AG04450 (cell line): ENCODE measurements around the genes RPL13A, PRR12 and MYH14.

DNA sequence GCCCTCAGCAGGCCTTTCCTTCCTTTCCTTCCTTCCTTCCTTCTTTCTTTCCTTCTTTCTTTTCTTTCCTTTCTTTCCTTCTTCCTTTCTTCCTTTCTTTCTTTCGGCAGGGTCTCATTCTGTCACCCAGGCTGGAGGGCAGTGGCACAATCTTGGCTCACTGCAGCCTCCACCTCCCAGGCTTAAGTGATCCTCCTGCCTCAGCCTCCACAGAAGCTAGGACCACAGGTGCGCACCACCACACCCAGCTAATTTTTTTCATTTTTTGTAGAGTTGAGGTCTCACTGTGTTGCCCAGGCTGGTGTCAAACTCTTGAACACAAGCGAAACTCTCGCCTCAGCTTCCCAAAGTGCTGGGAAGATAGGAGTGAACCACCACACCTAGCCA is 10.1 kb downstream of the CD37 start:
- CAGE, long polyA plus RNA, result no peak
- RRBS, result no CpG with 5 or more reads among the region's 4 CpGs

DNA sequence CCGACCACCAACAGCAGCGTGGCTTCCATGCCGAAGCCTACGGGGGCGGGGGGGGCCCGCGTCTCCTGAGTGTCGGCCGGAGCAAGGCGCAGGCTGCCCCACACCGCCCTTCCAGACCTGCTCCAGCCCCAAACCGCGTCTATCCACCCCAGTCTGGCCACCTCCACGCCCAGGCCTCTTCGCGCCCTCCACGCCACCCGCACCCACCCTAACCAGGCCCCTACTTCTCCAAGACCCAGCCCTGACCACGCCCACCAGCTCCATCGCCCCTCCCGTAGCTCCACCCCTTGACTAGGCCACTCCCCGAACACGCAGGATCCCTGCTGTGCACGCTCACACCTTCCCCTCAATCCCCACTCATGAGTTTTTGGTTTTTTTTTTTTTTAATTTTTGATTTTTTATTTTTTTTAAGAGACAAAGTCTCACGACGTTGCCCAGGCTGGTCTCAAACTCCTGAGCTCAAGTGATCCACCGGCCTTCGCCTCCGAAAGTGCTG is 6.3 kb downstream of the GFY start:
- CAGE, long polyA plus RNA, result no peak
- RRBS, result no CpG with 5 or more reads among the region's 29 CpGs

GRCh38 chr19:49486904-49487811 is at the start of gene RPL13A:
TSS of gene RPL13A (plus strand) at chr19:49487608.
- CAGE, long polyA plus RNA, result no peak
- RRBS, result 99% methylated on average over 2 of the region's 66 CpGs

DNA sequence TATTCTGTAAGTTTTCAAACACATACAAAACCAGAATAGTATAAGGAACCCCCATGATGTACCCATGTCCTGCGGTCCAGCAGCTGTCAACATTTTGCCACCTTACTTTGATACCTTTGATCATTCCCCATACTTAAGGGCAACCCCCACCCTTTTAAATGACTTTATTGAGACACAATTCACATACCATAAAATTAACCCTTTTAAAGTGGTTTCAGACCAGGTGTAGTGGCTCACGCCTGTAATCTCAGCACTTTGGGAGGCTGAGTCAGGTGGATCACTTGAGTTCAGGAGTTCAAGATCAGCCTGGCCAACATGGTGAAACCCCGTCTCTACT is 19.0 kb downstream of the NOSIP start:
- CAGE, long polyA plus RNA, result no peak
- RRBS, result no CpG with 5 or more reads among the region's 3 CpGs

- CAGE, long polyA plus RNA, result no peak
- RRBS, result no CpG with 5 or more reads among the region's 4 CpGs
Observed at GRCh38 chr19:49571325-49571628, 9.1 kb downstream of the NOSIP start.

GRCh38 chr19:49590954-49591362 is at the start of gene PRR12:
TSS of gene PRR12 (plus strand) at chr19:49591182.
- CAGE, long polyA plus RNA, result no peak
- RRBS, result 1% methylated on average over 9 of the region's 36 CpGs

- CAGE, long polyA plus RNA, result no peak
- RRBS, result no CpG with 5 or more reads among the region's 17 CpGs
Observed at GRCh38 chr19:49592295-49592680, 1.3 kb downstream of the PRR12 start.

GRCh38 chr19:49644468-49645141 is 2.6 kb downstream of the SCAF1 start:
- CAGE, long polyA plus RNA, result no peak
- RRBS, result no CpG with 5 or more reads among the region's 12 CpGs

GRCh38 chr19:49680461-49681142 is 3.5 kb downstream of the PRMT1 start:
- CAGE, long polyA plus RNA, result no peak
- RRBS, result no CpG with 5 or more reads among the region's 31 CpGs

- CAGE, long polyA plus RNA, result no peak
- RRBS, result no CpG with 5 or more reads among the region's 6 CpGs
Observed at GRCh38 chr19:49713466-49713954, 22.6 kb downstream of the CPT1C start.

DNA sequence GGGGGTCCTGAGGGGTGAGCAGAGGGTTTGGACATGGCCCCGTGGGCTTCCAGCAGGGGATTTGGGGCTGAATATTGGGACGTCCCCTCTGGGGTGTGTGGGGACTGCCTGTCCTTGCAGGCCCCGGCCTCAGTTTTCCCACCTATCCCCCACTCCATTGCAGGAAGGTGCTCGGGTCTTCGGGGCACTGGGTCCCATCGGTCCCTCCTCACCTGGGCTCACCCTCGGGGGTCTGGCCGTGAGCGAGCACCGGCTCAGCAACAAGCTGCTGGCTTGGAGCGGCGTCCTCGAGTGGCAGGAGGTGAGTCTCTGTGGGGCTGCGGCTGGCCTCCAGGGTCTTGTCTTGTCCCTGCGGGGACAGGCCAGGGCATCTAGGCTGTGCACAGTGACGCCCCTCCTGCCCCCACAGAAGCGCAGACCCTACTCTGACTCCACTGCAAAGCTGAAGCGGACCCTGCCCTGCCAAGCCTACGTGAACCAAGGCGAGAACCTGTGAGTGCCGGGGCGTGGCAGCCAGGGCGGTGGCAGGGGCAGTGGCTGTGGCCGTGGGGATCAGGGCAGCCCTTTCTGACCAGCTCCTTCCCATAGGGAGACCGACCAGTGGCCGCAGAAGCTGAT is 13.0 kb downstream of the PNKP start:
- CAGE, long polyA plus RNA, result no peak
- RRBS, result no CpG with 5 or more reads among the region's 26 CpGs

DNA sequence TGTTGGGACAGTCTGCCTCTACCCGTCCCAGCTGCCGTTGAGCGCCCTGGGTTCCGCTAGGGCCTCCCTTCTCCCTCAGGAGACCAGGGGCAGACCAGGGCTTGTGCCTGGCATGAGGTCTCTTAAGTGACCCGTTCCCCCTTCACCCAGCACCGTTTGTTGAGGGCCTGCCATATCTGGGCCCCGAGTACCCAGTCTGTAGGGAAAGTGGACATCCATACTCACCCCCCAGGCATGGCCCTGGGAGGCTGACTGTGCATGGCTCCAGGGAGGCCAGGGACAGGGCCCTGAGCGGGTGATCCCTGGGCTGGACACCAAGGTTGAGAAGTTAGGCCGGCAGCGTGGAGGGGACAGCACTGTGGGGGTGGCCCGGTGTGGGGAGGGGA is 11.4 kb downstream of the PNKP start:
- CAGE, long polyA plus RNA, result no peak
- RRBS, result no CpG with 5 or more reads among the region's 11 CpGs

- CAGE, long polyA plus RNA, result no peak
- RRBS, result 57% methylated on average over 8 of the region's 33 CpGs
Observed at GRCh38 chr19:49859665-49860923, 7.3 kb downstream of the PNKP start.

DNA sequence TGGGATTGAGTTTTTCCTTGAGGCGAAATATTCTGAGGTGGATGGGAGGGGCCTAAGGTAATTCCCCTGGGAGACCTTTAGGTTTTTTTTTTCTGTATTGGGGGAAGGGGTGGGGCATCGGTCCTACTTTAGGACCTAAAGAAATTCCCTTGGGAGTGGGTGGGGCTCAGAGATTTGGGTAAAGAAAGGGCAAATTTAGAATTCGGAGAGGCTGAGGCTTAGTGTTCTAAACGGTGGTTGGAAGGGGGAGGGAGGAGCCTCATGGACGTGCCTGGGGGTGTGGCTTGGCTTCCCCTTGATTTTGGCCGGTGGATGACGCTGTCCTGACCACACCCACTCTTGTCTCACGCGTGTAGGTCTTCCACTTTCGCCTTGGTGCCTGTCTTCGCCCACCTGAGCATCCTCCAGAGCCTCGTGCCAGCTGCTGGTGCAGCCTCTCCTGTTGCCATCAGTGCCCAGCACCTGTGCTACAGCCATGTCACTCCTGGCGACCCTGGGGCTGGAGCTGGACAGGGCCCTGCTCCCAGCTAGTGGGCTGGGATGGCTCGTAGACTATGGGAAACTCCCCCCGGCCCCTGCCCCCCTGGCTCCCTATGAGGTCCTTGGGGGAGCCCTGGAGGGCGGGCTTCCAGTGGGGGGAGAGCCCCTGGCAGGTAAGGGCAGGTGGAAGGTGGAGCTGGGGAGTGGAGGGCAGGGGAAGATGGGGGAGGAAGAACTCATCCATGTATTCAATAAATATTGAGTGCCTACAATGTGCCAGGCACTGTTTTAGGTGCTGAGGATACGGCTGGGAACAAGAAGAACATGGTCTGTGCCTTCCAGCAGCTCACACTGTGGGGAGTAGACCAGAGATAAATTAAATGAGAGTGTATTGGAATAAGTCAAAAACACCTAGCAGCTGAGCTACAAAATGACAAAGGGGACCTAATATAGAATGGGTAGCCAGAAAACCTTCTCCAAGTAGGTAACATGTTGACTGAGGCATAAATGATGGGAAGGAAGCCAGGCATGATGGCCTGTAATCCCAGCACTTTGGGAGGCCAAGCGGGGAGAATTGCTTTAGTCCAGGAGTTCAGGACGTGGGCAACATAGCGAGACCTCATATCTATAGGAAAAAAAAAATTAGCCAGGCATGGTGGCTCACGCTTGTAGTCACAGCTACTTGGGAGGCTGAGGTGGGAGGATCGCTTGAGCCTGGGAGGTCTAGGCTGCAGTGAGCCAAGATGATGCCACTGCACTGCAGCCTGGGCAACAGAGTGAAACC is 1.5 kb upstream of the NUP62 start:
- CAGE, long polyA plus RNA, result no peak
- RRBS, result no CpG with 5 or more reads among the region's 22 CpGs

DNA sequence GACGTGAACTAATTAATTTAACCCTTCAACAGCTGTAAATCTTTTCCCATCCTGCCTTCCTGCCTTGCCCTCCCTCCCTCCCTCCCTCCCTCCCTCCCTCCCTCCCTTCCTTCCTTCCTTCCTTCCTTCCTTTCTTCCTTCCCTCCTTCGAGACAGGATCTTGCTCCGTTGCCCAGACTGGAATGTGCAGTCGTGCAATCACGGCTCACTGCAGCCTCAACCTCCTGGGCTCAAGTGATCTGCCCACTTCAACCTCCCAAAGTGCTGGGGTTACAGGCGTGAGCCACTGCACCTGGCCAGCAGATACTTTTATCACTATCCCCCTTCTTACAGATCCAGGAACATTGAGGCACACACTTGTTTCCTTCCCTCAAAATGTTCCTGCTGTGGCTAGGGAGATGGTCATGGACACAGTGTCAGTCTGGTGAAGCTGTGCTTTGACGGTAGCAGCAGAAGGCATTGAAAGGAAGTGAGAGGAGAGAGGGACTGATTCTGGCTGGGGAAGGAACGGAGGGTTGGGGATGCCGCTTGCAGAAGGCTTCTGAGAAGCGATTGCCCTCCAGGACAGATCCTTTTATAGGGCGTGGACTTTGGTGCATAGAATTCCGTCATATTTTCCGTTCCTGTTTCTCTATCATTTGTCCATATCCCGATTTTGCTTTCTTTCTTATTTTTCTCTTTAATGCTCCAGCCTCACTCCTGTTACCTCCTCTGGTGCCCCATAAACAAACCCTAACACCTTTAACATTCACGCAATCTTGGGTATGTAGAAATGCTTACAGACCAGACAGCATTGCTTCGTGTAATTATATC is 14.2 kb upstream of the MYH14 start:
- CAGE, long polyA plus RNA, result no peak
- RRBS, result no CpG with 5 or more reads among the region's 16 CpGs

GRCh38 chr19:50202977-50204217 is at the start of gene MYH14:
TSS of gene MYH14 (plus strand) at chr19:50203622.
- CAGE, long polyA plus RNA, result no peak
- RRBS, result 7% methylated on average over 29 of the region's 100 CpGs

DNA sequence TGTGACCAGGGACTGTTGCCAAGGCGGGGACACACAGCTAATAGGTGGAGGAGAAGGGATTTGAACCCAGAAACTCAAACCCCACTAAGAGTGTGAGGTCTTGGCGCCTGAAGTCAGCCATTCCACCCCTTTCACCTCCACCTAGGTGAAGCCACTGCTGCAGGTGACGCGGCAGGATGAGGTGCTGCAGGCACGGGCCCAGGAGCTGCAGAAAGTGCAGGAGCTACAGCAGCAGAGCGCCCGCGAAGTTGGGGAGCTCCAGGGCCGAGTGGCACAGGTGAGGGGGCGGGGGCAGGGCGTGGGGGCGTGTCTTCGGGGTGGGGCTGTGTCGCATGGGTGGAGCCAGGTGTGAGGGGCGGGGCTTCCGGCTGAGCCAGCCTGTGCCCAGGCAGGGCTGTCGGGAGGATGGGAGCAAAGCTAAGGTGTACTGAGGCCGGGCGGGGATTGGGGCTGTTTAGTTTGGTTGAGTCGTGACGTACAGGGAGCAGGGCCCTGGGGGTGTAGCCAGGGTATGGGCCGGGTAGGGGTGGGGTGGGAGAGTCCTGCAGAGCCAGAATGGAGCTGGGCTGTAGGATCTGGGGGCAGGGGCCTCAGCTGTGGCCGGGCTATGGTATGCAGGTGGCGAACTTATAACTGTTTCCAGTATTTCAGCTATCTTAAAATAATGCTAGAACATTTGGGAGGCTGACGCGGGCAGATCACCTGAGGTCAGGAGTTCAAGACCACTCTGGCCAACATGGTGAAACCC is 62.3 kb downstream of the KCNC3 start:
- CAGE, long polyA plus RNA, result no peak
- RRBS, result 11% methylated on average over 6 of the region's 26 CpGs

GRCh38 chr19:50281299-50282126 is 47.7 kb downstream of the KCNC3 start:
- CAGE, long polyA plus RNA, result no peak
- RRBS, result 77% methylated on average over 9 of the region's 29 CpGs

DNA sequence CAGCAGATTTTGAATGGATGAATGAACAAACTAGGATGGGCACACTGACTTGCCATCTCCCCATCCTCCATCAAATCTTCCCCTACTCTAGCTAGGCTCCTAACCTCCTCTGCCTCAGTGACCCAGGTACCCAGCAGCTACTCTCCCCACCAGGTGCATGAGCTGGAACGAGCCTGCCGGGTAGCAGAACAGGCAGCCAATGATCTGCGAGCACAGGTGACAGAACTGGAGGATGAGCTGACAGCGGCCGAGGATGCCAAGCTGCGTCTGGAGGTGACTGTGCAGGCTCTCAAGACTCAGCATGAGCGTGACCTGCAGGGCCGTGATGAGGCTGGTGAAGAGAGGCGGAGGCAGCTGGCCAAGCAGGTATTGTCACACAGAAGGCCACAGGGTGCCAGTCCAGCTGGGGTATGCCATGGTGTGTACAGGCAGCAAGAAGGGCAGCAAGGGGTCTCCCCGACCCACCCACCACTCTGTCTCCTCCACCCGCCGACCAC is 39.8 kb downstream of the KCNC3 start:
- CAGE, long polyA plus RNA, result no peak
- RRBS, result no CpG with 5 or more reads among the region's 12 CpGs

GRCh38 chr19:50333026-50334160 is 4.2 kb upstream of the KCNC3 start:
- CAGE, long polyA plus RNA, result no peak
- RRBS, result 5% methylated on average over 13 of the region's 88 CpGs